Heart left ventricle (tissue), 7 donors: ENCODE measurements around the gene MSTO1.

DNA sequence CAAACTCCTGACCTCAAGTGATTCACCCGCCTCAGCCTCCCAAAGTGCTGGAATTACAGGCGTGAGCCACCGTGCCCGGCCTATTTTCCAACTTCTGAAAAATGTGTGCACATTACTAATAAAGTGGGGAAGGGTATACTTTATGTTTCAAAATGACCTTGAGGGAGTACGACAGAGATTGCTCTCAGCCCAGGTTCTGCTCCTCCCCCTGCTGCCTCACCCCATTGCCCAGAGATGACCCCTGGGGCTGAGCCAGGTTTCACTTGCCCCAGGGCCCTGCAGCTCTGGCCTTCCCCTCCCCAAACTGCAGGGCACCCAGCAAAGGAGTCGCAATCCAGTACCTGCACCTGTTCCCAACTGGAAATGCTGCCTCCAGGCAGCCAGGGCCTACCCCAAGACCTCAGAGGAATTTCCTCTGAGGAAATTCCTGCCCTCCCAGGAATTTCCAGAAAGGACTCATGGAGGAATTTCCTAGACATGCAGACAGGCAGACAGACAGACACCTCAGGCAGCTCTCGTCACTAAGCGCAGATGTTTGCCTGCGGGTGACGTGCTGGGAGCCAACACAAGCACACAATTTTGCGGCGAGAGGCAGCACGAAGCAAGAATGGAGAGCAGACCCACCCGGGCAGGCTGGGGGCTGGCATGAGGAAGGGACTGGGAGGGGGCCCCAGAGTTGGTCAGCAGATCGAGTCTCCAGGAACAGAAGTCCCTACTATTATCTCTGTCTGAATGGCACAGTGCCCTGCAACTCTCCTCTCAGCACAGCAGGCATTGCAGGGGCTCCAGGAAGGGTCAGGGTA is 3.1 kb upstream of the EFNA1 start:
- PRO-cap, 6 experiments: peak in 3 of 6 experiments; most common plus-strand start position 530 of the sequence (in 2); most common minus-strand start position 359 of the sequence (in 2)
- RAMPAGE, long total RNA, 2 experiments: no peak in any of the 2 experiments
- RRBS: no CpG with 5 or more reads among the region's 15 CpGs

- PRO-cap, 6 experiments: no peak in any of the 6 experiments
- RAMPAGE, long total RNA, 2 experiments: no peak in any of the 2 experiments
- RRBS: no CpG with 5 or more reads among the region's 7 CpGs
These were observed 1.3 kb upstream of the SLC50A1 start for GRCh38 chr1:155134139-155134879.

- PRO-cap, 6 experiments: no peak in any of the 6 experiments
- RAMPAGE, long total RNA, 2 experiments: no peak in any of the 2 experiments
- RRBS: 5% methylated on average over 21 of the region's 47 CpGs
These were observed 797 bp downstream of the TRIM46 start for GRCh38 chr1:155174093-155175198.

- PRO-cap, 6 experiments: peak in 1 of 6 experiments; most common plus-strand start chr1:155211897 (in 1); most common minus-strand start chr1:155211753 (in 1)
- RAMPAGE, long total RNA, 2 experiments: no peak in any of the 2 experiments
- RRBS: no CpG with 5 or more reads among the region's 25 CpGs
These were observed 3.3 kb downstream of the MTX1 start for GRCh38 chr1:155211337-155212608.

- PRO-cap, 6 experiments: no peak in any of the 6 experiments
- RAMPAGE, long total RNA, 2 experiments: no peak in any of the 2 experiments
- RRBS: 5% methylated on average over 5 of the region's 5 CpGs
These were observed 907 bp downstream of the SCAMP3 start for GRCh38 chr1:155261178-155261728.

- PRO-cap, 6 experiments: no peak in any of the 6 experiments
- RAMPAGE, long total RNA, 2 experiments: no peak in any of the 2 experiments
- RRBS: no CpG with 5 or more reads among the region's 10 CpGs
These were observed 4.5 kb downstream of the FDPS start for GRCh38 chr1:155313004-155313807.

DNA sequence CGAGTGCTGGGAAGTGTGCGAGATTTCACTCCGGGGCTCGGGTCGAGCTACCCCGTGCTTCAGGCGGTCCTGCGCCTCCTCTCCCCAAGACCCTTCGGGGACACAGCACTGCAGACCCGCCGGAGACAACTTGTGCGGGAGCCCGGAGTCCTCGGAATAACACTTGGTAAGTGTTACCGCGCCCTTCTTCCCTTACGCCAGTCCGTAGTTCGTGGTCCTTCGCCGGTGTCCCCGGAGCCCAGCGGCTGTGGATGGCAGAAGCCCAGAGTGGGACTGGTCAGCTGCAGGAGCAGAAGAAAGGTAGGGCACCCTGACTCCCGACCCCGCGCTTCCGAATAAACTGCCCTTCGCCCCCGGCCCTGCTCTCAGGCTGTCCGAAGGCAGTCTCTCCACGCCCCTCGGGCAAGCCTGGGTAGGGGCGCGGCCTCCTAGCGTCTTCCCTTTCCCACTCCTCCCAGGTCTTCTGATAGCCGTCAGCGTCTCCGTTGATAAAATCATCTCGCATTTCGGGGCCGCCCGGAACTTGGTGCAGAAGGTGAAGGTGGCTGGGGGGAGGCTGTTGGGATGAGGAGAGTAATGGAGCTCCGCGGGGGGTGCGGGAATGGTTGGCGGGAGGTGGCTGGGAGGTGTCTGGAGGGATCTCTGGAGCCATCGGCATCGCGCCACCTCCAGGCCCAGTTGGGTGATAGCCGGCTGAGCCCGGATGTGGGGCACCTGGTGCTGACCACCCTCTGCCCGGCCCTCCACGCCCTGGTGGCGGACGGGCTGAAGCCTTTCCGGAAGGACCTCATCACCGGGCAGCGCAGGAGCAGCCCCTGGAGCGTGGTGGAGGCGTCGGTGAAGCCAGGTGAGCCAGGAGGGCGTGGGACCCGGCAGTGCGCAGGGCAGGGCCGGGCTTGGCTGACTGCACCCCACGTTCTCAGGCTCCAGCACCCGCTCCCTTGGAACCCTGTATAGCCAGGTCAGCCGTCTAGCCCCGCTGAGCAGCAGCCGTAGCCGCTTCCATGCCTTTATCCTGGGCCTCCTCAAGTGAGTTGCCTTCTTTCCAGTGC is 4.3 kb downstream of the RUSC1 start:
- PRO-cap, 6 experiments: no peak in any of the 6 experiments
- RAMPAGE, long total RNA, 2 experiments: no peak in any of the 2 experiments
- RRBS: 11% methylated on average over 29 of the region's 71 CpGs

DNA sequence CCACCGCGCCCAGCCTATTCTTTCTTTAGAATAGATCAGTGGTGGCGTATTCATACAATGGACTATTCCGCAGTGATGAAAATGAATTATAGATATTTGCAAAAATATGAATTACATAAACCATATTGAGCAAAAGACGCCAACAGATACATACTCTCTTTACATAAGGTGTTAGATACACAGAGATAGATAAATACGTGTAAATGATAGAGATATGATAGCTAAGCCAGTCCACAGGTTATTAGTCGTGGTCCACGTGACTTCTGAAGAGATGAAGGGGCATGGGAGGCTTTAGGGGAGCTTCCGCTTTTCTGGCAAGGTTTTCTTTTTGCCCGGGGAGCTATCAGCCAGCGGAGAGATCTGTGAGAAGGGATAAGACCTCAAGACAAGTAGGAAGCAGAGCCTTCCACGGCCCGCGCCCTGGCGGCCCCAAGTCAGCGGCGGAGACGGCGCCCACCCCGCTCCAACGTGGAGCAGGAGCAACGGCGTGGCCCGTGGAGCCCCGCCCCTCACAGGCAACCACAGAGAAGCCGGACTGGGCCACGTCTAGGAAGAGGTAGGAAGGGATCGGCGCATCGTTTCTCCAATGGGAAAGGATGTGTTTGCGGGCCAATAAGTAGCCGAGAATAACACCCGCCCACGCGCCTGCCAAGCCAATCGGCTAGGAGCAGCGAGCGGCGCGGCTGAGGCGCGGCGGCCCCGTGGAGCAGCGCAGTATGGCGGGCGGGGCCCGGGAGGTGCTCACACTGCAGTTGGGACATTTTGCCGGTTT is at the start of gene MSTO1:
Gene MSTO1 (plus strand): TSS at position 686 of the 772 bp plus-strand sequence.
- PRO-cap, 6 experiments: peak in 6 of 6 experiments; most common plus-strand start position 544 of the sequence (in 1); most common minus-strand start position 484 of the sequence (in 5)
- RAMPAGE, long total RNA, 2 experiments: no peak in any of the 2 experiments
- RRBS: no CpG with 5 or more reads among the region's 49 CpGs

DNA sequence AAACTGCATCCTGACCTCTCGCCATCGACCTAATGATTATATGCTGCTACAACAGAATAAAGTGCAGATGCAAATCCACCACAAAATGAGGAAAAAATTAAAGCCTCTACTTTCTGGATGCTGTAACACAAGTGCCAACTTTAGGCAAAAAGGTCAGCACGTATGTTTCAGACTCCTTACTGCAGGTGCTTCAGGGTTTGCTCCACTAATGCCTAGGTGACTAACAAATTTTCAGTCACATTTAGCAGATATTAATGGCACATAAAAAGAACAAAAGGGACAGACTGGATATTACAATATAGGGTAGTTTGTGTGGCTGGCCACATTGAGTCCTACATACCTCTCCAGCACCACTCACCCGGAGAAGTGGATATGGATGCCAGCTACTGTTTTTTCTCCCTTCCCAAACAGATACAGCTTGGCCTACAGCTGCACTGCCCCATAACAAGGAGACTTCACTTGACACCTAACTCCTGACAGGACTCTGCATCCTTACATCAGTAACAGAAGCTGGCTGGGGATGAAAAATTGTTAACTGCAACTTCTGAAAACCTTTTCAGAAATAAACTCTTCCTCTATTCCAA is 9.7 kb downstream of the YY1AP1 start:
- PRO-cap, 6 experiments: no peak in any of the 6 experiments
- RAMPAGE, long total RNA, 2 experiments: no peak in any of the 2 experiments
- RRBS: no CpG with 5 or more reads among the region's 4 CpGs

DNA sequence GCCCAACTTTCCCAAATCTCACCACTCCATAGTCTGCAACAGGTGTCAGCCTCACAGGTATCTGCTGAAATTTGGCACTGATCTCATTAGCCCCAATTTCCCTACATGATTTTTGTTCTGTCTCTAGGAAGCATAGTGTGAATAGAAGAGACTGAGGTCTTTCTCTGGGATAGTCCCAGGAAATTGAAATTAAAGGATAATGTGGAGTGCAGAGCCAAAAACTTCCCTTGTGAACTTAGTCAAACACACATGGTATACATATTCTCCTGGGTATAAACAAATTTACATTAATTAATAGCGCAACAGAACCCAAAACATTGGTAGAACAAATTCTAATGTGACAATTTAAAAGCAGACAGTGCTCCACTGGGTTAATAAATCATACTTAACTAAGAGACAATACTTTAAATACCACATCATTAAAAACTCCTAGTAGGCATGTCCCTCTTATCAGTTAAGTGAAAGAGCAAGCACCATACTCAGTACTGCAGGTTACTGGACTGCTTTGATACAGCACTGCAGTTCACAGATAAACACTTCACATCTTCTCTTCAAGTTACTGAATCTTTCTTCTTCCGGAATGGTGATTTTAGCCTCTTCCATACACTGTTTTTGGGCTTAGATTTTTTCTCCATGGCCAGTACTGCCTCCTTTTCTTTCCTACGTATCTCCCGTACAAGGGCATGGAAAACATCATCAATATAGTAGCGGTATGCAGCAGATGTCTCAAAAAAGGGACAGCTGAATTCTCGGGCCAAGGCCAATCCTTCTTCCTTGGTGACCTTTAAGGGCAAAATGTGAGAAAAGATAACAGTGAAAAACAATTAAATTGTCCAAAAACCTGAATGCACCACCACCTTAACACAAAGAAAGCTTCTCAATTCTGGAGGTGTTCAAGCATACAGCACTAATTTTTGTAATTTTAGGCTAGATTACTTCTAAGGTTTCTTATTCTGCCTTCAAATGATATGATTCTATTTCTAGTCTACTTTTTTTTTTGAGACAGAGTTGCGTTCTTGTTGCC is 11.0 kb downstream of the RIT1 start:
- PRO-cap, 6 experiments: no peak in any of the 6 experiments
- RAMPAGE, long total RNA, 2 experiments: no peak in any of the 2 experiments
- RRBS: no CpG with 5 or more reads among the region's 7 CpGs

- PRO-cap, 6 experiments: no peak in any of the 6 experiments
- RAMPAGE, long total RNA, 2 experiments: no peak in any of the 2 experiments
- RRBS: no CpG with 5 or more reads among the region's 2 CpGs
These were observed 2.0 kb downstream of the KHDC4 start for GRCh38 chr1:155932111-155932669.

GRCh38 chr1:155940215-155941075 is 993 bp upstream of the RXFP4 start:
- PRO-cap, 6 experiments: peak in 6 of 6 experiments; most common plus-strand start chr1:155940865 (in 1); most common minus-strand start chr1:155940824 (in 5)
- RAMPAGE, long total RNA, 2 experiments: no peak in any of the 2 experiments
- RRBS: no CpG with 5 or more reads among the region's 8 CpGs

- PRO-cap, 6 experiments: peak in 1 of 6 experiments; most common plus-strand start chr1:155967905 (in 1); most common minus-strand start chr1:155967801 (in 1)
- RAMPAGE, long total RNA, 2 experiments: no peak in any of the 2 experiments
- RRBS: no CpG with 5 or more reads among the region's 19 CpGs
These were observed 10.6 kb downstream of the ARHGEF2 start for GRCh38 chr1:155967397-155968459.

DNA sequence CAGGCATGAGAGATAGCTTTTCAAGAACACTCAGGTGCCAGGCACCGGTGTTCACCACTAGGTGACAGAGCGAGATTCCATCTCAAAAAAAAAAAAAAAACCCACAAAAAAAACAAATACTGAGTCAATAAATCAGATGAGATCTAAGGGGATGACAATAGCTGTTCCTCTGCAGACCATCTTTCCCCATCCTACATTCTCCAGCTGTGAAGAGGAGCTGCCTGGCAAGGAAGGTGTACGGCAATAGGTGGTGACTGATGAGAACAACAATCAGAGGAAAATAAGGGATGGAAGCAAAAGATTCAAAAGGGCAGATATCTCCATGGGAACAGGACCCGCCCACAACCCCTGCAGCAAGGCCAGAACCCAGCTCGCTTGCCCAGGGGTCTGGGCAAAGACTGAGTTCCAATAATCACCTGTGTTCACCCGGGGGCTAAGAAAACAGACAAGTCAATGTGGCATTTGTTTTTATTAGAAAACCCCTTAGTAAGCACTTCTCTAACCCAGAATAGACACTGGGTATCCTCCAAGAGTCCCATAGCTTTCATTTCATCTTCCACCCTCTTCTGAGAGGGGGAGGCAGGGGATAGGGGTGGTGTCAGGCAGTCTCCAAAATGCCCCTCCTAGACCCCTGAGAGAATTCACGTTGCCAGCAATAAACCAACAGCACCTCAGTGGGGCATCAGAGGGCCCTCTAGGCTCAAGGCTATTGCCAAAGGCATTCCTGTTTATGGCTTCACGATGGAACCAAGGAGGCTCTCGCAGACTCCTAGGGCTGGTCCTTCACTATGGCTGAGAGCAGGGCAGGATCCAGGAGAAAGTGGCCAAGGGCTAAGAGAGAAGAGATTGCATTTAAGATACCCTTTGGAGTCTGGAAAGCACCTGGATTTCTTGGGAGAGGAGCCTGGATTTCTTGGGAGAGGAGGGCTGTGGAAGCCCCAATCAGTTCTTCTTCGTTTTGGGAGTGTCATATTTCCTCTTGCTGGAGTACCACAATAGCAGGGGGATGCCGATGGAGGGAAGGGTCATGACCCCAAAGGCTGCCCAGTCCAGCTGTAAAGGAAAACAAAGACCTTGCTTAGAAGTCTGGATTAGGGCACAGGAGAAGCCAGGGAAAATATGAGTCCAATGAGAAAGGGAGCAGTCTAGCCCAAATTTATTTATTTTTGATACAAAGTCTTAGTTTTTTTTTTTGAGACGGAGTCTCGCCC is 11.7 kb downstream of the SSR2 start:
- PRO-cap, 6 experiments: no peak in any of the 6 experiments
- RAMPAGE, long total RNA, 2 experiments: no peak in any of the 2 experiments
- RRBS: no CpG with 5 or more reads among the region's 13 CpGs

DNA sequence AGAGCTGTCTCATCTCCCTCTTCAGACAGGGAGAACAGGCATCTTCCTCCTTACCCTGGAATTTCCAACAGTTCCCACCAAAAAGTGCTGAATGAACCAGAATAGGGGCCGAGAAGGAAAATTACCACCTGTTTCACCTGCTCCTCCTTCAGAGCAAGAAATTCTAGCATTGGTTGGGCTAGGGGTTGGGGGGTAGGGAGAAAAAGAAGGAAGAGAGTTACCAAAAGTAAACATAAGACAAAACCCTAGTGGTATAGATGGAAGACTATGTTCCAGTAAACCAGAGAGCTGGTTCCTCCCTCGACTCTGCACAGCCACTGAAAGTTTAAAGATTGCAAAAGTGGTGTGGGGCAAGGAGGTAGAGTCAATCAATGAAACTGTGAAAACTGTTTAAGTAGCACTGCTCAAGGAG is 15.6 kb upstream of the SSR2 start:
- PRO-cap, 6 experiments: no peak in any of the 6 experiments
- RAMPAGE, long total RNA, 2 experiments: no peak in any of the 2 experiments
- RRBS: no CpG with 5 or more reads among the region's 2 CpGs

DNA sequence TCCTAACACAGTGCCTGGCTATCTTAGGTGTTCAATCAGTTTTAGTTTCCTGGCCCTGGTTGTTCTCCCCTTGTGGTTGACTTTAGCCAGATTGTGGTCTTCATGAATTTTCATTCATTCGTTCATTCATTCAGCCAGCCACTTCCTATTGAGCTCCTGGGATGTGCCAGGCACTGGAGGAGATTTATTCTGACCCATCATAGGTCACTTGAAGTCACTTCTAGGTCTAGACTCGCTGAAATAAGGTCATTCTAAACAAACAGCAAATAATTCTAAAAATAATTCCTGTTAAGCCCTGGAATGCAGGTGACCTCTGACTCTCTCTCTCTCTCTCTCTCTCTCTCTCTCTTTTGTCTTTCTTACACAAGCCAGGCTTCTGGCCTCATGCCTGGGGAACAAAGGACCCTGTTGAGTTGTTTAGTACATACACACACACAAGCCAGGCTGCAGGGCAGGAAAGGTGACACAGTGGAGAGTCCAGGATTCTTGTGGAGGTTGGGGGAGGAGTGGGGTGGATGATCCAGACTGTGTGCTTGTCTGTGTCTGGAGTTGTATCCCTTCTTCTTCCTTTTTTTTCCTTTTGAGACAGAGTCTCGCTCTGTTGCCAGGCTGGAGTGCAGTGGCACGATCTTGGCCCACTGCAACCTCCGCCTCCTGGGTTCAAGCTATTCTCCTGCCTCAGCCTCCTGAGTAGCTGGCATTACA is 4.0 kb upstream of the MEX3A start:
- PRO-cap, 6 experiments: no peak in any of the 6 experiments
- RAMPAGE, long total RNA, 2 experiments: no peak in any of the 2 experiments
- RRBS: no CpG with 5 or more reads among the region's 5 CpGs

DNA sequence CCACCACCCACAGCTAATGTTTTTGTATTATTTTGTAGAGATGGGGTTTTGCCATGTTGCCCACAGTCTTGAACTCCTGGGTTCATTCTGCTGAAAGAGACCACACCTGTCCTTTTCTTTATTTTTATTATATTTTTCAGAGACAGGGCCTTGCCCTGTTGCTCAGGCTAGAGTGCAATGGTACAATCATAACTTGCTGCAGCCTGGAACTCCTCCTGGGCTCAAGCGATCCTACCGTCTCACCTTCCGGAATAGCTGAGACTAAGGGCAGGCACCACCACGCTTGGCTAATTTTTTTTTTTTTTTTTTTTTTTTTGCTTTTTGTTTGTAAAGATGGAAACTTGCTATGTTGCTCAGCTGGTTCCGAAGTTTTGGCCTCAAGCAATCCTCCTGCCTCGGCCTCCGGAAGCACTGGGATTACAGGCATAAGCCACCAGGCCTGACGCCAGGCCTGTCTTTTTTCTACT is 3.2 kb downstream of the LMNA start:
- PRO-cap, 6 experiments: no peak in any of the 6 experiments
- RAMPAGE, long total RNA, 2 experiments: no peak in any of the 2 experiments
- RRBS: no CpG with 5 or more reads among the region's 8 CpGs

- PRO-cap, 6 experiments: no peak in any of the 6 experiments
- RAMPAGE, long total RNA, 2 experiments: no peak in any of the 2 experiments
- RRBS: 44% methylated on average over 1 of the region's 11 CpGs
These were observed 15.8 kb upstream of the SEMA4A start for GRCh38 chr1:156137504-156137966.

DNA sequence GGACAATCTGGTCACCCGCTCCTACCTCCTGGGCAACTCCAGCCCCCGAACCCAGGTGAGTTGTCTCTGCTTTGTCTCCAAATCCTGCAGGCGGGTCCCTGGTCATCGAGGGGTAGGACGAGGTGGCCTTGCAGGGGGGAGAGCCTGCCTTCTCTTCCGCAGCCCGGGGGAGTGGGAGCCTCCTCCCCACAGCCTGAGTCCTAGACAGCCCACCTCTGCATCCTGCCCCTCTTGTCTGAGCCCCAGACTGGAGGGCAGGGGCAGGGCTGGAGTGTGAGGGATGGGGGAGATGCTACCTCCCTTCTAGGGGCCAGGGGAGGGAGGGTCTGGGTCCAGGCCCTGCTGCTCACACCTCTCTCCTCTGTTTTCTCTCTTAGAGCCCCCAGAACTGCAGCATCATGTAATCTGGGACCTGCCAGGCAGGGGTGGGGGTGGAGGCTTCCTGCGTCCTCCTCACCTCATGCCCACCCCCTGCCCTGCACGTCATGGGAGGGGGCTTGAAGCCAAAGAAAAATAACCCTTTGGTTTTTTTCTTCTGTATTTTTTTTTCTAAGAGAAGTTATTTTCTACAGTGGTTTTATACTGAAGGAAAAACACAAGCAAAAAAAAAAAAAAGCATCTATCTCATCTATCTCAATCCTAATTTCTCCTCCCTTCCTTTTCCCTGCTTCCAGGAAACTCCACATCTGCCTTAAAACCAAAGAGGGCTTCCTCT is 14.5 kb upstream of the SEMA4A start:
- PRO-cap, 6 experiments: no peak in any of the 6 experiments
- RAMPAGE, long total RNA, 2 experiments: no peak in any of the 2 experiments
- RRBS: no CpG with 5 or more reads among the region's 9 CpGs

GRCh38 chr1:156149065-156150413 is 3.8 kb upstream of the SEMA4A start:
- PRO-cap, 6 experiments: no peak in any of the 6 experiments
- RAMPAGE, long total RNA, 2 experiments: no peak in any of the 2 experiments
- RRBS: 14% methylated on average over 1 of the region's 29 CpGs